Tongue (tissue), 2 donors: ENCODE measurements around a stretch of chr15.

DNA sequence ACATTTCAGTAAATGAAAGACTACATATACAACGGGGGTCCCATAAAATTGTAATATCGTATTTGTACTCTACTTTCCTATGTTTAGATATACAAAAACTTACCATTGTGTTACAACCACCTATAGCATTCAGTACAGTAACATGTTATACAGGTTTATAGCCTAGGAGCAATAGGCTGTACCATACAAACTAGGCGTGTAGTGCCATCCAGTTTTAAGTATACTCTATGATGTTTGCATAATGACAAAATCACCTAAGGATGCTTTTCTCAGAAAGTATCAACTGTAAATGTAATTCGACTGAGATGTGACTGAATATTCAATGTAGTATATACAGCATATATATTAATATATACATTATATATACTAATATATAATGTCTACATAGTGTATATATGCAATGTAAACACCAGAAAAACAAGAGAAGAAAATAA is 1.5 kb upstream of the GANC start:
- RAMPAGE, long total RNA = no peak

- RAMPAGE, long total RNA = no peak
These were observed 5.5 kb downstream of the CAPN3 start for GRCh38 chr15:42364905-42365147.

DNA sequence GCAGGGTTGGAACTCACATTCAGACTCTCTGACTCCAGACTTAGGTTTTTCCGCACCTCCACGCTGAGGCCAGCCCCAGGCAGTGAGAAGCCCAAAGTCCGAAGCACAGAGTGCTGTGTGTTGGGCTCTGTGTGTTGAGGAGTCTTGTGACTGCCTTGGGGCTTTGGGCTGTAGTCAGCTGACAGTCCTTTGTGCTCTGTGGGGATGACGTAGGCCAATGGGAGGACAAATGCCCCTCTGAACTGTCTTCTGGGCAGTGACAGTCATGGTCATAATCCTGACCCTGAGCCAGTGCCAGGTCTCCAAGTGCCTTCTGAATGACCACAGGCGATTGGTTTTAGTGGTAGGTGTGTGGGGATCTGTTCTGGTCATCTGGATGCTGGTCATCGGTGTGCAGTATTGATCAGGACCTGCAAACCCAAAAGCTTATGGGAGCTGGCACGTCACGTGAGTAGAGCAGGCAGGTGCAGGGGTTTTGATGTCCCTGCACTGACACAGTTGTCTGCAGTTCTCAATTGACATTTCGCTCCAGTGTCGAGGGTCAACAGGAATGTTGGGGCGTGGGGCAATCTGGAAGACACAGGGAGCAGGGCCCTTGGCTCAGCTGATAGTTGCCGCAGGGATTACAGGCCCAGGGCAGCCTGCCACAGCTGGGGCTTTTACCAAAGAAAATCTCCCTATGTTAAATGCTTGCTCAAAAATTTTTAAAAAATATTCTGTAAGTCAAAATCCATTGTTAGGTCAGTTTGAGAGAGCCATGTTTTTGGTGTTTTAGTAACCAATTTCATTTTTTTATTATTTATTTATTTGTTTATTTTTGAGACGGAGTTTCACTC is 45.4 kb downstream of the CAPN3 start:
- RAMPAGE, long total RNA = no peak

DNA sequence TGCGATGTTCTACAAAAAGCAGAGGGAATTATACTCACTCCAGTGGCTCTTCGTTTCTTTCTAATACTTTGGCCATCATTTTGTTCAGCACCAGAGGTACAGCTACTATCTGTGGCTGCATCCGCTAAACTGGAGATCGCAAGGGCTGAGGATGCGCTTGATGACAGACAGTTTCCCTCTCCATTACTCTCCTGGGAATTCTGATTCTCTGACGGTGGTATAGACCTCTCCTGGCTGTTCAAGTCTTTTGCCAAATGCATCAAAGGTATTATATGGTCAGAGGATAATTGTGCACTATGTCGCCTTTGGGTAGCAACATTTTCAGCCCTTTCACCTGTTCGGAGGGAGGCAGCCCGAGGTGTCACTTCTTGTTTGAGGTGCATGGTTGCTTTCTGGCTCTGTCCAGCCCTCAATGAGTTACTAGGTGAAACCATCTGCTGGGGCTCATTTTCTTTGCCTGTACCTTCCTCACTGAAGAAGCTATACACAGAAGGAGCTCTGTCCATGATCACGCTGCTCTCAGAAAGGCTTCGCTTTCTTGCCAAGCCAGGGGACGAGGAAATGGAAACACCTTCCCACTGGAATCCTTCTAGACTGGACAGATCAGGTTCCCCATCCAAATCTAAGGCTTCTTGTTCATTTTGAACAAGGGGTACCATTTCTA is 42.8 kb downstream of the ZNF106 start:
- RAMPAGE, long total RNA = no peak

GRCh38 chr15:42457920-42458434 is 33.0 kb downstream of the ZNF106 start:
- RAMPAGE, long total RNA = no peak

- RAMPAGE, long total RNA = no peak
These were observed 590 bp downstream of the LRRC57 start for GRCh38 chr15:42547727-42548678.

DNA sequence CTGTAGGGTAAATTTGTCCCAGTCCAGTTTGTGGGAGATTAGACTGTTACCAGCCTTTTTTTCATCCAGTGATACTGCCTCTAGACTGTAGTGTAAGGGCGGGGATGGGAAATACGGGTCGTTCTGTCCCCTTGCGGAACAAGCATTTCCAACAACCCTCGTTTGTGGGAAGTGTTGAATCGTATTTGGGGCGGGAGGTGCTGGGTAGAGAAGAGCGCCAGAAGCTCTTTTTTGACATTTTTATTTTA is 476 bp downstream of the HAUS2 start:
- RAMPAGE, long total RNA = no peak

- RAMPAGE, long total RNA = no peak
These were observed 51.7 kb downstream of the CDAN1 start for GRCh38 chr15:42684998-42685800.

DNA sequence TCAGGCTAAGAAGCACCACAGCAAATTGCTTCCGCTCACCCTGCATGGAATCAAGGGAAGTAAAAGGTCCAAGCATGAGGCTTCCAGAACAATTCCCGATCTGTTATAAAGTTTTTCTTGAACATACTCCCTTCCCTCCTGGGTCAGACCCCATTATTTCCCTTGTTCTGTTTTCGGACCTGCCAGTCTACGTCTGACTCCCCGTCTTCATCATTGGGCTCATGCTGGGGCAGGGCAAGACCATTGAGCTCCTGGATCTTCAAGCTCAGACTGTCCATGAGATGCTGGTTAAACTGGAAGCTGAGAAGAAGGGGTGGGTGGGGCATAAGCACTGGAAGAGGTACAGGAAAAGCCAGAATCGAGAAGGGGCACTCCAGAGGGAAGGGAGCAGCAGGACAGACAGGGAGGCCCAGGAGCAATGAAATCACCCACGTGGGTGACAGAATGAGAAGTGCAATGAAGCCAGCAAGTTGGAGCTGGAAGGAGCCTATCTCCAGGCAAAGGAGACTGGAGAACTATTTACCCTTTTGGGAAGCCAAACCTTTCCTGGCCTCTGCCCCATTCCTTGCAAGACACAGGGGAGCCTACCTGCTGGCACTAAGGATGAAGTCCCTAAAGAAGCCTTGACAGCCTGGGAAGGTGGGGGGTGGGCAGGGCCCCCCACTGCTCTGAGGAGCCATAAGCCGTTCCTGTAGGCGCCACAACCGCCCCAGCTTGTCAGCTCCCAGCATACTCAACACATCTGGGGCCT is 5.7 kb downstream of the CDAN1 start:
- RAMPAGE, long total RNA = no peak

DNA sequence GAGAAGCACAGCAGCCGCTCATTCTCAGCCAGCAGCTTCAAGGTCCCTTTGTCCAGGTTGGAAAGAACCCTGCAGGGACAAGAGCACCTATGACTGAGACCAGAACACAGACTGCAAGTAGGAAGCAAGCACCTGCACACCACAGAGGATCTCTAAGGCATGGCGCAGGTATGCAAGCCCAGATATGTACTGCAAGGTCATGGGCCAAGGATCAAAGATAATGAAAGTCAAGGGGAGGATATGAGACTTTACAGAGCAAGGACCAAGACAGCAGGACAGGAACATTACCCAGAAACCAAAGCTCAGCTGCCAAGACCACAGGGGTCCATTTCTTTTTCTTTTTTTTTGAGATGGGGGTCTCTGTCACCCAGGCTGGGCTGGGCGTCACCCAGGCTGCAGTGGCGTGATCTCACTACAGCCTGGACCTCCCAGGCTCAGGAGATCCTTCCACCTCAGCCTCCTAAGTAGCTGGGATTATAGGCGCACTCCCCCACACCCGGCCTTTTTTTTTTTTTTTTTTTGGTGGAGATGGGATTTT is 2.6 kb downstream of the CDAN1 start:
- RAMPAGE, long total RNA = no peak

GRCh38 chr15:42920940-42921207 is 296 bp upstream of the TTBK2 start:
- RAMPAGE, long total RNA = no peak

DNA sequence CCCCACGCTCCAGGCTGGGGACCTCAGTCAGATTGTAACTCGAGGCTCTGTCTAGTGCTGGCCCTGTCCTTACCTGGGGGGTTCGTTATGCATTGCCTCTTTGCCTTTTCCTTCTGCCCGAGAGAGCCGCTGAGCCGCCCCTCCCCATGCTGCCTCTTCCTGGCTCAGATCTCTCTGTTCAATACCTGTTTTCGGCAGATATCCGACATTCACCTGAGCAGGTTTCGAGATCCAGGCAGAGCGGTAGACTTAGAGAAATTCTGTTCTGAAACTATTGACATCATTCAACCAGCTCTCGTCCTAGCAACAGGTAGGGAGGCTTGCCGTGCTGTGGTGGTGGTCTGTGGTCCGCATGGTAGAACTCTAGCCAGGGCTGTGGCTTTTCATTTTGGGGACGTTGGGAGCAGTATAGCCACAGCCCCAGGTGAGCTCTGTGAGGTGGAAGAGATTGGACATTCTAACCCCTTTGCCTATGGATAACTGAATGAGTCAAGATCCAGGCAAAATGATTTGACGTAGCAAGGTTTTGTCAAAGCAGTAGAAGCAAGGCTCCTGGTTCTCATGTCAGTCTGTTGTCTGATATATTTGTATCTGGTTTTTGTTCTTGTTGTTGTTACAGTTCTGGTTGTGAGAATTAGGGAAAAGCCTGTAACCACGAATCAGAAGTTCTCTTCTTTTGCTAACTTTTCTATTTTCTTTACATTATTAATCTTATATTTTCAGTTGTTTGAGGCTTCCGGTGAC is 845 bp downstream of the TMEM62 start:
- RAMPAGE, long total RNA = no peak

DNA sequence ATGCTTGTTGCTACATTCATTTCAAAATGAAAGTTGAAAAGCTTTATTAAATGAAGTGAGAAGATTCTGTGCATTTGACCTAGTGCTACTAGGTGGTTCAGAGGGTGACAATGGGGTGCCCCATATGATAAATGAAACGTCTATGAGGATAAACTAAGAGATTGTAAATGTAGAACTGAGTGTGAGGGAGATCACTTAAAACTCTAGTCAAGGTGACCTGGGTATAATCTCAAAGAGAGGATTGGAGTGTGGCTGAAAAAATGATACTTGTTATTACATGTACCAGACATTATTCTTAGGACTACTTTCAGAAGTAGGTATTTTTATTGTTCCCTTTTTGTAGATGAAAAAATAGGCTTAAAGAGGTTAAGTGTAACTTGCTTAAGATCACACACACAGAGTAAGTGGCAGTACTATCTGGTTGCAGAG is 7.7 kb downstream of the ADAL start:
- RAMPAGE, long total RNA = no peak

DNA sequence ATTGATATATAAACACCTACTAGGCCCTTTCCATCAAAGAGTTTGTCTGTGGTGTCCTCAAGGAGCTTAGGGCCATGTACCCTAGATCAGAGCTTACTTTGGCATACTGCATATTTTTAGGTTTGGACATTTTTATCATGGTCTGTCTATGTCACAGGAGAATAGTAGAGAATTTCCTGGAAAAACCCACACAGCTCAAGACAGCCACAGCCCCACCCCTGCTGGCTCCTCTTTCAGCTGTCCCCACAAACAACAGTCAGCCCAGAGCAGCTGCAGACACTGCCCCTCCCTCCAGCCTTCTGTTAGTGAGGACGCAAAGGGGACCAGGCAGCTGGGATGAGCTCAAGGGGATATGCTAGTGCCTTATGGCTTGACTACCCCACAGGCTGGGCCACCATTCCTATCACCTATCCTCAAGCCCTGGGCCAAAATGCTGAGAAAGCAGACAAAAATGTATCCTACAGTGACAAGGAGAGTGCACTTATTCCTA is 3.2 kb upstream of the MAP1A start:
- RAMPAGE, long total RNA = no peak

DNA sequence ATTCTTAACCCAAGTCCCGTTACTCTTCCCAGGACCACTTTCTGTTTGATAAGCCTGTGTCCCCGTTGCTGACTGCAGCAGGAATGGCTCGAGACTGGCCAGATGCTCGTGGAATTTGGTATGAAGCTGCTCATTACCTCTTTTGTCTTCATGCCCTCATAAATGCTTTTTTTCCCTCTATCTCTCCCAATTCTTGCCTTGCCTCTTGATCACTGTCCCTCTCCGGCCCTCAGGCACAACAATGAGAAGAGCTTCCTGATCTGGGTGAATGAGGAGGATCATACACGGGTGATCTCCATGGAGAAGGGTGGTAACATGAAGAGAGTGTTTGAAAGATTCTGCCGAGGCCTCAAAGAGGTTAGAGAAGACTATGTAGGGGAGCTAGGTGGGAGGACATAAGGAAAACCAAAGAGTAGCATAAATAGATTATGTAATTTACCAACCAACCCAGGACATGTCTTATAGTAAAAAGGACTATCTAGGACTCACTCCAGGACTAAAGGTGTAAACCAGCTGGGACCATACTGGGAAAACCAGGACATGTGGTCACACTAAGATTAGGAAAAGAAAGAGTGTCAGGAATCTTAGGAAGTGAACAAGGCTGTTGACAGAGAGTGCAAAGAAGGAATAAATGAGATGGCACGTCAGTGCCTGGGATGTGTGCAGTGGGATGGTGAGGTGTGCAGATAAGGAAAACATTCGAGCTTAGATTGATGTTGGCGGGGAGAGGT is 2.5 kb downstream of the CKMT1B start:
- RAMPAGE, long total RNA = no peak

DNA sequence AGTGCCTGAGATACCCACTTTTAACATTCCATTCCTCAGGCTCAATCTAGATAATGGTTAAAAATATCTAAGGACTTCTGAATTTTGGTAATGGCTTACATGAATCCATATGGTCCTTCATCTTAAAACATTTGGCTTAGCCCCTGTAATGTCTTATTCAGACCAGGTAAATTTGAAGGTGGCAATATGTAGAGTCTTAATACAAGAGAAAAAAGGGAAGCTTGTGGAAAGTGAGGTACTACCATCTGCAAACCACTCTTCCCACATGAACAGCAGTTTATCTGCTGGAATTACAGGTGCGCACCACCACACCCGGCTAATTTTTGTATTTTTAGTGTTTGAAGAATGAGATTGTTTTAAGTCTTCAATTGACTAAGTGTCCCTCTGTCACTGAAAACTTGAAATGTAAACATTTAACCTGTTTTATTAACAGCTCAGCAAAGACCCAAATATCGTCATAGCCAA is 6.9 kb downstream of the ELL3 start:
- RAMPAGE, long total RNA = no peak

DNA sequence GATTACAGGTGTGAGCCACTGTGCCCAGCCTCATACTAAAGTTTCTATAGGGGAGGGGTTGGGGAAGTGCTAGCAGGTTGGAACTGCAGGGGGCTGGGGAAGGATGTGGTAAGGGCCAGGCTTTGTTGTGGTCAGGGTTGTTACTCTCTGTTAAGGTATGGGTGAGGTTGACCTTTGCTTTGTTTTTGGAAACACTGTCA is 150.2 kb downstream of the WDR76 start:
- RAMPAGE, long total RNA = no peak

DNA sequence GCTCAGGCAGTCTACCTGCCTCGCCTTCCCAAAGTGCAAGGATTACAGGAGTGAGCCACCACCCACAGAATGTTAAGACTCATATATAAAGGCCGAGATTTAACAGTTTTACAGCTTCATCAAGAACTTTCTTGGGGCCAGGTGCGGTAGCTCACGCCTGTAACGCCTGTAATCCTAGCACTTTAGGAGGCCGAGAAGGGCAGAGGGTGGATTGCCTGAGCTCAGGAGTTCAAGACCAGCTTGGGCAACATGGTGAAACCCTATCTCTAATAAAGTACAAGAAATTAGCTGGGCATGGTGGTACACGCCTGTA is 46.6 kb downstream of the CTDSPL2 start:
- RAMPAGE, long total RNA = no peak

GRCh38 chr15:44719912-44720099 is 8.5 kb downstream of the B2M start:
- RAMPAGE, long total RNA = no peak

GRCh38 chr15:44838655-44839222 is 102.4 kb downstream of the TRIM69 start:
- RAMPAGE, long total RNA = no peak